Penis (tissue), 1 donor: ENCODE results near the genes BORCS8 and CILP2.

GRCh38 chr19:18906509-18907360, 10.8 kb upstream of the CERS1 start:
- PRO-cap = no peak

GRCh38 chr19:18972845-18973112, 31.8 kb upstream of the HOMER3 start:
- PRO-cap = no peak

GRCh38 chr19:19106150-19106685, 32.1 kb downstream of the TMEM161A start:
- PRO-cap = no peak

GRCh38 chr19:19167375-19167858, 2.6 kb downstream of the MEF2B start:
- PRO-cap = no peak

DNA sequence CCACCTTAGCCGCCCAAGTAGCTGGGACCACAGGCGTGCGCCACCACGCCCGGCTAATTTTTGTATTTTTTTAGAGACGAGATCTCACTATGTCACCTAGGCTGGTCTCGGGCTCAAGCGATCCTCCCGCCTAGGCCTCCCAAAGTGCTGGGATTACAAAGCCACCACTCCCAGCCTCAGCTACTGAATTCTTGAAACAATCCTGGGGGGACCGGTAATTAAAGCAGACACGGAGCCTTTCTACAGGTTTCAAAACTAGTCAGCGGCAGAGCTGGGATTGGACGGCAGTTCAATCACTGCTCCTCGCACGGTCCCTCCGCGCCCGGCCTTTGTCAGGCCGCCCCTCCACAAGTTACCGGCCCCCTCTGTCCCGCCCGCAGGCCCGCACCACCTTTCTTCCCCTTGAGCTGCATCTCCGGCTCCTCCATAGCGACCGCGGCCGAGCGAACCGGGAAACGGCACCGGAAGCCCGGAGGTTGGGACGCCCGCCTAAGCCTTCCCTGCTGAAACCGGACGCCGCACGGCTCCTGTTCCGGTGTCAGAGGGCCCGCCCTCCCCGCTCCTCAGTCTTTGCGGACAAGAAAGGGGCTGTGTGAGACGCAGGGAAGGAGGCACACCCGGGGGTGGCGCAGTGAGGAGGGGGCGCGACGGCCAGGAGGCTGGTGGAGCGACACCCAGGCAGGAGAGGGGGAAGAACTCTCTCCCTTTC, at the start of gene BORCS8:
BORCS8 (minus strand) TSS at position 463 of the 709 bp plus-strand sequence.
- PRO-cap = bidirectional peak, plus-strand start at position 579 of the sequence, minus-strand start at position 441 of the sequence

- PRO-cap = no peak
These were observed 15.2 kb upstream of the GATAD2A start for GRCh38 chr19:19390107-19390761.

- PRO-cap = no peak
These were observed 29.1 kb downstream of the GATAD2A start for GRCh38 chr19:19434325-19435195.

DNA sequence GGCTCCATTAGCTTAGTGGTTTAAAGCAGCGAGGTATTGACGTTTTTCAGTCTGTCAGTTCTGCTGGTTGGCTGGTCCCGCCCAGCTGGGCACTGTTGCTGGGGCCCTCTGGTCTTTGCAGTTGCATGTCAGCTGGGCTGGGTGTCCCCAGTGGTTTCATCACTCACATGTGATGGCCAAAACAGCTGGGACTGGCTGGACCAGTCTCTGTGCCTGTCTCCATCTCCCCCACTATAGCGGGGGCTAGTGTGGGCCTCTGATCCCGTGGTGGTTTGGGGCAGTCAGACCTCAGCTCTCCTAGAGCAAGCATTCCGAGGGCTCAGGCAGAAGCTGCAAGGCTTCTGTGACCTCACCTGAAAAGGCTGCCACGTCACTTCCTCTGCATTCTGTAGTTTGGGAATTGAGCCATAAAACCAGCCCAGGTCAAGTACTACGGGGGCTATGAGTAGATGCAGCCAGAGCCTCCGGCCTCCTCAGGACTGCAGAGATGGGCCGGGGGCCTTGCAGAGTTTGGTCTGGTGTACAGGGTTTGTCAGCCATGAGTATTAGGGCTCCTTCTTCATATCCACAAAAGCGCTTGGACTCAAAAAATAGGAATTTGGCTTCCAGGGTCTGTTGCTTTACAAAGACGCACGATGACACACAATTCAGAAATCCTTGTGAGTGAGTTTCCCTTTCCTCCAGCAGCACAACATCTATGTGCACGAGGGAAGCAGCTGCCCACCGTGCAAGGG, 29.9 kb downstream of the TSSK6 start:
- PRO-cap = no peak

- PRO-cap = no peak
These were observed 4.2 kb upstream of the CILP2 start for GRCh38 chr19:19533737-19534486.

DNA sequence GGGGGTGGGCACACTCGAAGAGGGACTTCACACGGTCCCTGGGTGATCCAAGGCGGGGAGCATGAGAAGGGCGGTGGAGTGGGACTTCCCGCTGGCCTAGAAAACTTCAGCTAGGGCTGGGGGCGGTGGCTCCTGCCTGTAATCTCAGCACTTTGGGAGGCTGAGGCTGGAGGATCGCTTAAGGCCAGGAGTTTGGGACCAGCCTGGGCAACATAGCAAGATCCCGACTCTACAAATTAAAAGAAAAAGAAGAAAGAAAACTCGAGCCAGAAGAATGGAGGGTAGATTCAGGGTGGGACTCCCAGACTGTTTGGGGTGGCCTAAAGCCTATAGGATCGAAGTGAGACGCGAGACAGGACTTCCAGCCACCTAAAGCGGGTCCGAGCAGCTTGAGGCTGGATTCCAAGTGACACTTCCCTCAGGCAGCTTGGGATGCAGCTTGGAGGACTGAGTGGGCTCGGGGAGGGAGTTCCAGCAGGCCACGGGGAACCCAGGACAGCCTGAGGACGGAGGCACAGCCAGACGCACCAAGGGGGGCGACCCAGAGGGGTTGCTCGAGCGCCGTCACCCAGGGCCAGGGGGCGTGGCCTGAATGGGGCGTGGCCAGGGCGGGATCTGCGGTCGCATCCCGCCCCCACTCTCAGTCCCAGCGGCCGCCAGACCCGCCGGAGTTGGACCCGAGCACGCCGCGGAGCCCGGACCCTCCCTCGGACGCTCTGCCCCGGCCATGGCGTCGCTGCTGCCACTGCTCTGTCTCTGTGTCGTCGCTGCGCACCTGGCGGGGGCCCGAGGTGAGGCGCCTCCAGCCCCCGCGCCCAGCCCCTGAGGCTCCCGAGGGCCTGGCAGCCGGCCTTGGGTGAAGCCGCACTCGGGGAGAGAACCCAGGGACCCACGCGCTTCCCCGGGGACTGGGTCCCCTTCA, at the start of gene CILP2:
CILP2 (plus strand) TSS at position 643 of the 922 bp plus-strand sequence.
- PRO-cap = no peak

DNA sequence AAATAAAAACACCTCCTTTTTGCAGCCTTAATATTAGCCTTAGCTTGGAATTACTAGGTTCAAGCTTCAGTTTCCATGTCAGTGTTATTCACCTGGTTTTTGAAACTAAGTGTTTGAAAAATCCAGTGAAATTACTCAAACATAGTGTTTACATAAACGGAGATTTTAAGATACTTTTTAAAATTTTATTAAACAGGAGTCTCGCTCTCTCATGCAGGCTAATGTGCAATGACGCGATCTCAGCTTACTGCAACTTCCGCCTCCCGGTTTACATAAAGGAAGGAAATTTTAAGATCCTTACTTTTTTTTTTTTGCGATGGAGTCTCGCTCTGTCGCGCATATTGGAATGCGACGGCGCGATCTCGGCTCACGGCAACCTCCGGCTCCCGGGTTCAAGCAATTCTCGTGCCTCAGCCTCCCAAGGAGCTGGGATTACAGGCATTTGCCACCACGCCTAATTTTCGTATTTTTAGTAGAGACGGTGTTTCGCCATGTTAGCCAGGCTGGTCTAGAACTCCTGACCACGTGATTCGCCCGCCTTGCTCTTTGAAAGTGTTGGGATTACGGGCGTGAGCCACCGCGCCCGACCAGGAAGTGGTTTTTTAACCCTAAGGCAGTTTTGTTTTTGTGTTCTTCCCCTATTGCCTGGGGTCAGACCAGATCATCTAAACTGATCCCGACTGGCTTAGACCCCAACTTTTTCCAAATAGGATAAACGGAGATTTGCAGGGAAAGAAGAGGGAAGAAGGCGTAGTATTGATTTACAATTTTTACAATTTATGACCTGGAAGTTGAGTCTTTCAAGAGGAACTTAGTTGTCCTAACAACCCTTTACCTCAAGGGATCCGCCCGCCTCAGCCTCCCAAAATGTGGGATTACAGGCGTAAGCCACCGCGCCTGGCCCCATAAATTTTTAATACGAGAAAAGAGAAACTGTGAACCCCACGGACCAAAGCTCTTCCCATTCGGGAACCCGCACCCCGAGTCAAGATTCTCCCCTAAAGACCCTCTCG, 142.1 kb downstream of the ZNF737 start:
- PRO-cap = no peak

DNA sequence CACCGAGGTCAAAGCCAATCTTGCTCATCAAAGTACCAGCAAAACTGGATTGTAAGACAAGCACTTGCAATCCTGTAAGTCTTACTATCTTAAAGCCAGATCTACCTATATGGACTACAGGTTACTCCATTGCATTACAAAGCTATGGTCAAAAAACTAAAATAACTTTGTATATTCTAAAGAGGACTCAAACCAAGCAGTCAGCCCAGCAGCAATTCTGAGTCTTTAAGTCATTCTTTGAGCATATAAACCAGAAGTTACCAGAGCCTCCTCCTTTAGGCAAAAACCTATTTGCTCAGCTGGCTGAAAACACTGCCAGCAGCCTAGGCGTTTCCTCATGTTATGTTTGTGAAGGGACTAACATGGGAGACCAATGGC, 45.4 kb downstream of the ZNF626 start:
- PRO-cap = no peak

DNA sequence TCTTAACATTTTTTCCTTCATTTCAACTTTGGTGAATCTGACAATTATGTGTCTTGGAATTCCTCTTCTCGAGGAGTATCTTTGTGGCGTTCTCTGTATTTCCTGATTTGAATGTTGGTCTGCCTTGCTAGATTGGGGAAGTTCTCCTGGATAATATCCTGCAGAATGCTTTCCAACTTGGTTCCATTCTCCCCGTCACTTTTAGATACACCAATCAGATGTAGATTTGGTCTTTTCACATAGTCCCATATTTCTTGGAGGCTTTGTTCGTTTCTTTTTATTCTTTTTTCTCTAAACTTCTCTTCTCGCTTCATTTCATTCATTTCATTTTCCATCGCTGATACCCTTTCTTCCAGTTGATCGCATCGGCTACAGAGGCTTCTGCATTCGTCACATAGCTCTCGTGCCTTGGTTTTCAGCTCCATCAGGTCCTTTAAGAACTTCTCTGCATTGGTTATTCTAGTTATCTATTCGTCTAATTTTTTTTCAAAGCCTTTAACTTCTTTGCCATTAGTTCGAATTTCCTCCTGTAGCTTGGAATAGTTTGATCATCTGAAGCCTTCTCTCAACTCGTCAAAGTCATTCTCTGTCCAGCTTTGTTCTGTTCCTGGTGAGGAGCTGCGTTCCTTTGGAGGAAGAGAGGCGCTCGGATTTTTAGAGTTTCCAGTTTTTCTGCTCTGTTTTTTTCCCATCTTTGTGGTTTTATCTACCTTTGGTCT, 29.0 kb downstream of the ZNF626 start:
- PRO-cap = no peak

DNA sequence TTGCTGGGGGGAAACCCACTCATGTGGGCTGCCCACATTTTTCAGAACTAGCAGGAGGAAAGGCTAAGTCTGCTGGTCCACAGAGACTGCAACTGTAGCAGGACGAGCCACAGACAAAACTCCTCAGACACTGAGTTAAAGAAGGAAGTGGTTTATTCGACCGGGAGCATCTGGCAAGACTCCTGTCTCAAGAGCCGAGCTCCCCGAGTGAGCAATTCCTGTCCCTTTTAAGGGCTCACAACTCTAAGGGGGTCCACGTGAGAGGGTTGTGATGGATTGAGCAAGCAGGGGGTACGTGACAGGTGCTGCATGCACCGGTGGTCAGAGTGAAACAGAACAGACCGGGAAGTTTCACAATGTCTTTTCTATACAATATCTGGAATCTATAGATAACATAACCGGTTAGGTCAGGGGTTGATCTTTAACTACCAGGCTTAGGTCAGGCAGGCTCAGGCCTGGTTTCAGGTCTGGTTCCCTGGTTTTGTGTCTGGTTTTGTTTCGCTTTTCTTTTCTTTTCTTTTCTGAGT, 3.1 kb upstream of the ZNF626 start:
- PRO-cap = no peak

DNA sequence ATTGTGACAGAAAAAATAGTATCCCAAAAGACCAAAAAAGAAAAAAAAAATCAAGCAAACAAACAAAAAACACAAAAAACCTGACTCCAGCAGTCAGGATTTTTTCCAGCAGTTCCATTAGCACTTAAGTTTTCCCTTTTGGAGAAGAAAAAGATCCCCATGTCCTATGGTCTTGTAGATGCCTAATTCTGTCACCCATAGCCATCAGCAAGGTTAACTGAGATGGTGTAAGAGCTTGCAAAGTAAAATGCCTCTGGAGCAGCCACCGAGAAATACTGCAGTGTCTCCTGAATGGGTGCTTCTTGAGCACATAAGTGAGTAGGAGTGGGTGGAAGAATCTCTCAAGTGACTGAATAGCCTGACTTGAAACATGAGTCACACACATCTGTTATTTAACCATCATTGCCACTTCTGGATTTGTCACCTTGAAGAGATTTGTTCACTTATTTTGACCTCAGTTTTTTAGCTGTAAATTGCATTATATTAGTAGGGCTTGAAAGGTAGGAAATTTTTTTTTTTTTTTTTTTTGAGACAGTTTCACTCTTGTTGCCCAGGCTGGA, 2.3 kb downstream of the ZNF714 start:
- PRO-cap = no peak

DNA sequence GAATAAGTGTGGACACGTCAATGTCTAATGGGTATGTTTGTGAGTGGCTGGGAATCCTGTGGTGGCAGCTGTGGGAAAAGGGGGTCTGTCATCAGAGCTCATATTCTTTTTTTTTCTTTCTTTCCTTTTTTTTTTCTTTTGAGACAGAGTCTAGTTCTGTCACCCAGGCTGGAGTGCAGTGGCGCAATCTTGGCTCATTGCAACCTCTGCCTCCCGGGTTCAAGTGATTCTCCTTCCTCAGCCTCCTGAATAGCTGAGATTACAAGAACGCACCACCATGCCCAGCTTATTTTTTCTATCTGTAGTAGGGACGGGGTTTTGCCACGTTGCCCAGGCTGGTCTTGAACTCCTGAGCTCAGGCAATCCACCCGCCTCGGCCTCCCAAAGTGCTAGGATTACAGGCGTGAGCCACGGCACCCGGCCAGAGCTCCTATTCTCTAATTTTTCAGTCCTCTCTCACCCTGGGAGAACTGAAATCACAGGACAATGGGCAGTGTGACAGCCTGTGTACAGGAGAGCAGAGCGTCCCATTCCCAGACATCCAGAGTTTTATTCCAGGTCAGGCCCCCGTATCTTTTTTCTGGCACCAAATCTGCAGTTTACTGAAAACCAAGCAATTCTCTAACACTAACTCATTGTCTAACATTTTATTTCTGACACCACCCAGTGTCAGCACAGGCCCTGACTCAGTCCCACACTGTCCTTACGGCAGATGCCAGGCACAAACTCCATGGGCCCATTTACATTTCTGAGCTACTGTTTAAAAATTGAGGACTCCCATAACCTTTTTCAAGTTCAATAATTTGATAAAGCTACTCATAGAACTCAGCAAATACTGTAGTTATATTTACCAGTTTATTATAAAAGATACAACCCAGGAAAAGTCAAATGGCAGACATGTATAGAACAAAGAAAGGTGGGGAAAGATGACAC, 6.8 kb downstream of the ZNF708 start:
- PRO-cap = no peak

DNA sequence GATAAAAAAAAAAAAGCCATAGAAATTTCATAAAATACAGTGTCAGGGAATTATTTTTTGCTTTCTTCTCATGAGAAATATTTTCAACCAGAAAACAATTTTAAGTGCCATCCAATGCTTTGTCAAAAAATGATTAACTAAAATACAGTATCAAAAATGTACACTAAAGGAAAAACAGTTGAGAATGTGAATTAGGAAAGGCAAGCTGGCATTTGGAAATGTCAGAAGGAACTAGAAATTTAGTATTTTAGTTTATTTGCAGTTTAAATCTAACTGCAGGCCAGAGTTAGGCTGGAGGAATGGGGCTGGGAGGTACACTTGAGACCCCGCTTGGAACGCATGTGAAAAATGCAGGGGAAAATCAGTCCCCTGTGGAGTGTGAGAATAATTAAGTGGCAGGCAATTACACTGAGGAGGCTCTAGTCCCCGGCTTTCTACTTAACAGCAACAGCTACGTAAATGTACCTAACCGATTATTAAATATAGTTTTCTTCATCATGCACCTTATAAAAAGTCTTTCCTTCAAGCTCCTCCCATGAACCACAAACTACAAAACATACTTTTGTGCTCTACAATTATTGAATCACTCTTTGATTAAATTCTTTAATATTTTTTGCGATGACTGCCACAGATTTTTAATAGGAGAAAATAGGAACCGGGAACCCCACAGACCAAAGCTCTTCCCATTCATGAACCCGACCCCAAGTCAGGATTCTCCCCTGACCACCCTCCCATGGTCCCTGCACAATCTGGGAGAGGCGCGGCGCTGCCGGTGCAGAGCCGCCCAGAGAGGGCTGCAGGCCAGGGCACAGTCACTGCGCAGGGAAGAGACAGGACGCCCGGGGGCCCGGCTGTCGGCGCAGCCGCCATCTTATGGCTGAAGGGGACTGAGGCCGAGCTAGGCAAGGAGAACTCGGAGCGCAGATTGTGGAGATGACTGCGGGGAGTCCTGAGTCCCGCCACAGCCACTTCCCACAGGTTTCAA, 735 bp downstream of the ZNF708 start:
- PRO-cap = bidirectional peak, plus-strand start at position 833 of the sequence, minus-strand start at position 873 of the sequence

DNA sequence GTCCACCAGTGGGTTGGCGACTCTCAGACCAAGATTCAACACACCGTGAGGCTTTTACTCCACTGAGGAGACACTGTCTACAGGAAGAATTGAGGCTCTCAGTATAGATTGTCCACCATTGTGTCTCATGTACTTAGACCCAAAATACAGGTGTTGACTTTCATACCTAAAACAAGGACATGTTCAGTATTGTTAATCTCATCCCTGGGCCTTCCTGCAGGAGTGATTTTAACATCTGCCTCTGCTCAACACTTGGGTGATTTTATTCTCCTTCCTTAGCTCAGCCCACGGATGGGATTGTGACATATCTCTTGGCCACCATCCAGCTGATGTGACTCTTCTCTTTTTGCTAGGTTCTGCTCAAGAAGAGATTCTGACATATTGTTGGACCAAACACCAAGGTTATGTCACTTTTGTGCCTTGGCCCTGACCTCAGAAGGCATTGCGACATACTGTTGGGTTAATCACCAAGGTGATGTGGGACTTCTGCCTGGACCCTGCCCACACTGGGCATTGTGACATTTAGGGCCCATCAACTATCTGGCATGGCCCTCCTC, 88.4 kb downstream of the ZNF429 start:
- PRO-cap = no peak

DNA sequence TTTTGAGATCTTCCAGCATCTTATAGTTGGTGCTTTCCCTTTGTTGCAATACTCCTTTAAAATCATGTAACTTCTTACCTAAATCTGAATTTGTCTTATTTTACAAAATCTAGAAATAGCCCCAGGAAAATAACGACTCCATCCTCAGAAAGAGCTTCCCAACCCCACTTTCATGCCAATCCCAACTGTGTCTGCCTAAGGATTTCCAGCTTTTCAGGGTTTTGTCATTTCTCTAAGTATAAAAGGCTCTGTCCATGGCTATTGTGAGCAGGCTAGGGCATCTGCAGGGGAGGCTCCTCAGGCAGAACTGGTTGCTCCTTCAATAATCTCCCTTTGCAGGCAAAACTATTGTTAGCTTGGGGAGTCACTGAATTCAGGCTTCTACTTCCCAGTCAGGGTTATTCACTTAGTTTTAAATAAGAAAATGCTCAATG, 95.4 kb downstream of the ZNF429 start:
- PRO-cap = no peak

GRCh38 chr19:22595649-22596092, 38.5 kb upstream of the ZNF492 start:
- PRO-cap = no peak